MCF 10A (cell line): Measurements from ENCODE around the genes AEBP1, RAMP3 and IGFBP3.

- PRO-cap = no peak
- RRBS = no CpG with 5 or more reads among the region's 8 CpGs
Measured at GRCh38 chr7:44059925-44060428, 5.4 kb downstream of the PGAM2 start.

GRCh38 chr7:44101642-44102000 lies 2.5 kb upstream of the AEBP1 start:
- PRO-cap = no peak
- RRBS = no CpG with 5 or more reads among the region's 3 CpGs

DNA sequence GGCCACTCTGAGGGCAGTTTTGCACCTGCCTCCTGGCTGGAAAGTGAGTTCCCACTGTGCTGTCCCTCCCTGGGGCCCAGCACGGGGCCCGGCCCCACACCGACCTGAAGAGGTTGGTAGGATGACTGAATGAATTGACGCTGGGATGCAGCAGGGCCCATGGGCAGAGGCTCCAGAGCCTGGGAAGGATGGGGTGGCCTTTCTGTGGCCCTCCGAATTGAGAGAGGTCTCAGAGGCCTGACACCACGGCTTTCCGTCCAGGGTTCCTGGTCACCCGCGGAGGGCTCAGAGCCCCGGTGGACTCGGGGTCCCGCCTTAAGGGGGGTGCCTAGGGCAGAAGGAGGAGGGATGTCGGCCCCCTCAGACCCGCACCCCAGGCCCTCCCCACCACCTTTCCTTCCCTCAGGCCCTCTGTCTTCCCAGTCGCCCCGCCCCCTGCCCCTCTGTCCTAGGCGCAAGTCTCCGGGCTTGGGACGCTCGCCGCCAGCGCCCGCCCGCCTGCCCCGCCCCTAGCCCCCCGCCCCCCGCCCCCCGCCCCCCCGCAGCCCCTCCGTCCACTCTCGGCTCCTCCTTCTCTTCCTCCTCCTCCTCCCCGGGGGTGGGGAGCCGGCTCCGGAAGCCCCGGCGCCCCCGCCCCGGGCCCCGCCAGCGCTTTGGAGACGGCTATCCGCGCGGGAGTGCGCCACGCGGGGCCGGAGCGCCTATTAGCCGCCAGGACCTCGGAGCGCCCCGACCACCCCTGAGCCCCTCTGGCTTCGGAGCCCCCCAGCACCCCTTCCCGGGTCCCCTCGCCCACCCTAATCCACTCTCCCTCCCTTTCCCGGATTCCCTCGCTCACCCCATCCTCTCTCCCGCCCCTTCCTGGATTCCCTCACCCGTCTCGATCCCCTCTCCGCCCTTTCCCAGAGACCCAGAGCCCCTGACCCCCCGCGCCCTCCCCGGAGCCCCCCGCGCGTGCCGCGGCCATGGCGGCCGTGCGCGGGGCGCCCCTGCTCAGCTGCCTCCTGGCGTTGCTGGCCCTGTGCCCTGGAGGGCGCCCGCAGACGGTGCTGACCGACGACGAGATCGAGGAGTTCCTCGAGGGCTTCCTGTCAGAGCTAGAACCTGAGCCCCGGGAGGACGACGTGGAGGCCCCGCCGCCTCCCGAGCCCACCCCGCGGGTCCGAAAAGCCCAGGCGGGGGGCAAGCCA lies at the start of gene AEBP1:
Gene AEBP1 (plus strand): TSS at position 645 of the 1,190 bp plus-strand sequence.
- PRO-cap = no peak
- RRBS = 79% methylated on average over 17 of the region's 94 CpGs

DNA sequence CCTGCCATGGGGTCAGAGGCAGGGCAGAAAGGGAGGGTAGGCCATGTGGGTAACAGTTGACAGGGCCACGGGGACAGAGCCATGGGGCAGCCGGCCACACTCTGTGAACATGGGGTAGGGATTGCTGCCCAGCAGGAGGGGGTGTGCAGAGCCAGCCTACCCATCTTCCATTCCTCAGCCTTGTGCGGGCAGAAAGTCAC lies 18.1 kb upstream of the MYL7 start:
- PRO-cap = no peak
- RRBS = no CpG with 5 or more reads among the region's 3 CpGs

DNA sequence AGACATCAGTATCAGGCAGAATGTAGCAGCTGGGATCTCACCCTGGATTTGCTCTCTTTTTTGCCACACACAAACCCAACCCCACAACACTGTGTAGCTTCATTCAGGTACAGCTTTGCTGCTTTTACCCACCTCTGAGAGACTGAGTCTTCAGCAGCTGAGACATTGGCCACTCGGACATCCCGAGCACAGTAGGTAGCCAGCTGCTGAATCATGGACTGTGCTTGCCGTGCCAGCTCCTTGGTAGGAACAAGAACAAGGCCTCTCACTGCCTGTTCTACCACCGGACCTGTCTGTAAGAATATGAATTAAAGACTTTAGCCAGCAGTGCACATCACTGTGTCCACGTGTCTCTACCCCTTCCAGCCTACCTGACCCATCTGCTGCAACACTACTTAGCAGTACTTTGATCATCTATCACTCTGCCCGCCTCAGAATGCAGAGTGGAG lies 926 bp downstream of the DDX56 start:
- PRO-cap = no peak
- RRBS = no CpG with 5 or more reads among the region's 6 CpGs

GRCh38 chr7:44605624-44605895 lies 867 bp upstream of the OGDH start:
- PRO-cap = no peak
- RRBS = no CpG with 5 or more reads among the region's 13 CpGs

DNA sequence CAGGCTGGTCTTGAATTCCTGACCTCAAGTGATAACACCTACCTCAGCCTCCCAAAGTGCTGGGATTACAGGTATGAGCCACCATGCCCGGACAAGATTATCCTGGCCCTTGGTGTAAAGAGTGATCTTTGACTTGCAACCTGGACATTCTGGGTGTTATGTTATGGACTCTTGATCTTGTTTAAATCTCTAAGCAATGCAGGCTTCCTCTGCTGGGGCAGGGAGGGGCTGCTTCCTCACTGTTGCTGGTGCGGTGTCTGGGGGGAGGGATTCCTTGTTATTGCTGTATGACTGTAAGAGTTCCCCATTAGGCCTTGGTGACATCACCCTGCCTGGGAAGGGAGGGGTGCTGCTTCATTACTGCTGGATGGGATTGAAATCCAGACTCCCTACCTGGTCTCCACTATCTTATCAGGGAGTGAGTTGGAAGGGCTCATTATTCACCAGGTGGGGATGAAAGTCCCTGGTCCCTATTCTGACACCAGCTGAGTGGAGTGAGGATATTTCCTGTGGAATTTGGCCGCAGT lies 8.7 kb downstream of the OGDH start:
- PRO-cap = no peak
- RRBS = no CpG with 5 or more reads among the region's 3 CpGs

DNA sequence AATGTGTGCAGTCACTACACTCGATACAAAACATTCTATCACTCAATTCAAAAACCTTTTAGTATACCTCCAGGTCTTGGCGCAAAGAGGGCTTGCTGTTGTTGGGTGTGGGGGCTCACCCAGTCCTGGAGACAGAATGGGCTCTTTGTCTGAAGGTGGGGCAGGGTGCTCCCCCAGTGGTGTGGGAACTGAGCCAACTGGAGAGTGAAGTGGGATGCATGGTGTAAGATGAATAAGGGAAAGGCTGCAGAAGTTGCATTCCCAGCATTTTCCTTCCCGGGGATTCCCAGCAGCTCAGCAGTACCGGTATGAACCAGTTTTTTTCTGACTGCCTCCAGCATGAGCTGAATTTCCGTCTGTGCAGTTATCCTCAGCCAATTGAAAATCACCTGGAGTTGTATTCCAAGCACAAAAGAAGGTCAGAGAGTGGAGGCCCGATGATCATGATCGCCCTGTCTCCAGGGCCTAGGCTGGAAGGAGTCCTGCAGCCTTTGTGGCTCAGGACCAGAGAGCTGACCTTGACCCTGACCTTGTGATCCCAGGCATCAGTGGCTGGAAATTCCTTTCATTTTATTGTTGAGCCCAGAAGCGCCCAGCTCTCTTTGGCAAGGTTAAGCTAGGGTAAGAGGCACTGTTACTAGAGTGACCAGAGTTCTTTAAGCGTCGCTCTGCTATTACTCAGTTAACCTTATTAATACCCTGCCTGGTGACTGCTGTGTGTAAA lies 33.3 kb downstream of the OGDH start:
- PRO-cap = bidirectional peak, plus-strand start at position 444 of the sequence, minus-strand start at position 234 of the sequence
- RRBS = no CpG with 5 or more reads among the region's 10 CpGs

DNA sequence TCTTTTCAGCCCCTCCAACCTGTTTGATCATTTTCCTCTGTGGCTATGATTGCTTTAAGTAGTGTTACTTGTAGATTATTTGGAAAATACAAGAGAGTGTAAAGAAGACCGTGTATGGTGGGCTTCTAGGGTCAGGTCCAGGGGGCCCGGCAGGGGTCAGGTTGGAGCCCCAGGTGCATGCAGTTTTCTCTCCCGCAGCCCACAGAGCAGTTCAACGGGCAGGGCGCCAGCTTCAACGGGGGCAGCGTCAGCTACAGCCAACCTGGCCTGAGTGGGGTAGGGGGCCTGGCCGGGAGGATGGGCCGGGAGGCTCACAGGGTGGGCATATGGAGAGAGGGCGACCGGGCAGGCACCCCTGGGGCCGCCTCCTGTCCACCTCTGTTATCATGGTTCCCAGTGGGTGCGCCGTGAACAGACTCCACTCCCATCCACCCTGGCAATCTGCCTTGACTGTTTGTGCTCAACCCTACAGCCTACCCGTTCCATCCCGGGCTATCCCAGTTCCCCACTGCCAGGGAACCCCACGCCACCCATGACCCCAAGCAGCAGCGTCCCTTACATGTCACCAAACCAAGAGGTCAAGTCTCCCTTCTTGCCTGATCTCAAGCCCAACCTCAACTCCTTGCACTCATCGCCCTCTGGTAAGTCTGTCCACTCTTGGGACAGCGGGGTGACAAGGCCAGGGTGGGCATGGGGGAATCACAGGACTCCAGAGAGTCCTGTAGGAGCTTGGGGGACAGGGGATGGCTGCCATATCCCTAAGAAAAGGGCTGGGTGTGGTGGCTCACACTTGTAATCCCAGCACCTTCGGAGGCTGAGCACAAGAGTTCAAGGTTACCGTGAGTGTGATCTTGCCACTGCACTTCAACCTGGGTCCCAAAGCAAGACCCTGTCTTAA lies 11.6 kb downstream of the ZMIZ2 start:
- PRO-cap = no peak
- RRBS = no CpG with 5 or more reads among the region's 22 CpGs

DNA sequence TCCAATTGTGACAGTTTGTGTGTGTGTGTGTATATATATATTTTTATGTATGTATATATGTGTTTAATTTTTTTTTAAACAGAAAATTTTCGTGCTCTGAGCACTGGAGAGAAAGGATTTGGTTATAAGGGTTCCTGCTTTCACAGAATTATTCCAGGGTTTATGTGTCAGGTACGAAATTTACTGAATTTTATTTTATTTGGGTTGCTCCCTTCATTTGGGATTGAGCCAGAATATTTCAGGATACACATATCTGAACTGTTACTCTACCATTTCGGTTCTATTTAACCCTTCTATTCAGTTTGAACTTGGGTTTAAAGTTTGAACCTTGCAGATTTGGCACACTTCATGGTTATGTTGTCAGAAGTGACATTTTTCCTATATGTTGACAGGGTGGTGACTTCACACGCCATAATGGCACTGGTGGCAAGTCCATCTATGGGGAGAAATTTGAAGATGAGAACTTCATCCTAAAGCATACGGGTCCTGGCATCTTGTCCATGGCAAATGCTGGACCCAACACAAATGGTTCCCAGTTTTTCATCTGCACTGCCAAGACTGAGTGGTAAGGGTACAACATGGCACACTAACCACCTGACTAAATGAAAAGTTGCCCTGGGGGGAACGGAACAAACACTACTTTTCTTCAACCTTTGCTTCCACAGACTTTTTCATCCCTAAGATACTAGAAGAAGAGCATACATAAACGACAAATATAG lies 3.0 kb downstream of the PPIA start:
- PRO-cap = no peak
- RRBS = no CpG with 5 or more reads among the region's 7 CpGs

DNA sequence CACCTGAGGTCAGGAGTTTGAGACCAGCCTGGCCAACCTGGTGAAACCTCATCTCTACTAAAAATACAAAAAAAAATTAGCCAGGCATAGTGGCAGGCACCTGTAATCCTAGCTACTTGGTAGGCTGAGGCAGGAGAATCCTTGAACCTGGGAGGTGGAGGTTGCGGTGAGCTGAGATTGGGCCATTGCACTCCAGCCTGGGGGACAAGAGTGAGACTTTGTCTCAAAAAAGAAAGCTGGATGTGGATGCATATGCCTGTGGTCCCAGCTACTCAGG lies 7.5 kb downstream of the PPIA start:
- PRO-cap = no peak
- RRBS = no CpG with 5 or more reads among the region's 1 CpG

DNA sequence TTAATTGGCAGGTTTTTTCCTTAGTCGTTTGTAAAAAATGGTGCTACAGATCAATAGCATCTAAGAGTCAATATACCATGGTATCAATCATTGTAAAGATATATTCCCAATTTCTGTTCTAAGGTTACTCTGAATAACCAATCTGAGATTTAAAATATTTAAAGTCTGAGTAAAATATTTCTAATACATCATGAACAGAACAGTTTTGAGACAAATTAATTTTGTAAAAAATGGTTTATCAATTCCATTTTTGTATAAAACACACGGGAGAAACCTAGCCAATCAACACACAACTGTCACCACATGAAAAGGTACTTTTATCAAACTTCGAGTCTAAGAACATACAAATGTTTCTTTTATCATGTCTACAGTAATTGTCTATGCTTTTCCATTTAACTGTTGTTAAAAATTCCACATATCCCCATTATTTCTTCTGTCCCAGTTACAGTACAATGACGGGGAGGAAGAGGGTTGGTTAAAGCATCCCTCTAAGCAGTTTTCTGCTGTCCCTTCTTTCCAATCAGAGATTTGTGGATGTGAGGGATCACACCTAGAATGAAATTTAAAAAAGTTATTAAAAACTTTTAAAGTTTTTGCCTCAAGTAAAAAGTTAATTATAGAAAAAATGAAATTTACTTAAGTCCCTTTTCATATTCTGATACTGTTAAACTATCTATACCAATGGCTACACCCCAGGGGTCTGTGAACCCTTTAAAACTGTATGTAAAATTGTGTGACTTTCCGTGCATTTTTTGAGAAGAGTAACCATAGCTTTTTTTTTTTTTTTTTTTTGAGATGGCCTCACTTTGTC lies 13.7 kb downstream of the H2AZ2 start:
- PRO-cap = no peak
- RRBS = no CpG with 5 or more reads among the region's 5 CpGs

DNA sequence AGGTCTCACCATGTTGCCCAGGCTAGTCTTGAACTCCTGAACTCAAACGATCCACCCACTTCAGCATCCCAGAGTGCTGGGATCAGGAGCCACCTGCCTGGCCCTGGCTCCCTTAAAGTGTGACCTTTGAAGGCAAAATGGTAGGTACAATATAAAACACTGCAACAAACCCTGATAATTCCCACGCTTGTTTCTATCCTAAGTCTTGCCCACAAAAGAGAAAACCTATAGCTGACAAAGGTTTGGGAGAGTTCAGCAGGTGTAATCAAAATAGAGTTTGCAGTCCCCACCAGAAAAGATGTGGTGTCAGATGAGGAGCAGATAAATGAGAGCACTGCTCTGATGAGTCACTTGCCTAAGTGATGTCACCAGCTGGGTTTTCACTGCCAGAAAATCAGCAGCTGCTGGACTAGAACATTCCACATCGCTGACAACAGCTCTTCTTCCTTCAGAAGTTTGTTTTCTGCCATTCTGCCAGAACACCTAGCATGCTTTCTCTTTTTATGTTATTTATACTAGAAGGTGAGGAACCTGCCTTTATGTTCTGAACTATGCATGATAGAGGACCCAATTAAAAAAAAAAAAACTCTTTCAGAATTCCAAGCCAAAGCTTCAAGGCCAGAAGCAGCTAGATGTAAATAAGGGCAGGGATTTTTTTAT lies 18.1 kb downstream of the PURB start:
- PRO-cap = no peak
- RRBS = no CpG with 5 or more reads among the region's 3 CpGs

- PRO-cap = no peak
- RRBS = no CpG with 5 or more reads among the region's 10 CpGs
Measured at GRCh38 chr7:44914999-44915608, 29.8 kb upstream of the PURB start.

DNA sequence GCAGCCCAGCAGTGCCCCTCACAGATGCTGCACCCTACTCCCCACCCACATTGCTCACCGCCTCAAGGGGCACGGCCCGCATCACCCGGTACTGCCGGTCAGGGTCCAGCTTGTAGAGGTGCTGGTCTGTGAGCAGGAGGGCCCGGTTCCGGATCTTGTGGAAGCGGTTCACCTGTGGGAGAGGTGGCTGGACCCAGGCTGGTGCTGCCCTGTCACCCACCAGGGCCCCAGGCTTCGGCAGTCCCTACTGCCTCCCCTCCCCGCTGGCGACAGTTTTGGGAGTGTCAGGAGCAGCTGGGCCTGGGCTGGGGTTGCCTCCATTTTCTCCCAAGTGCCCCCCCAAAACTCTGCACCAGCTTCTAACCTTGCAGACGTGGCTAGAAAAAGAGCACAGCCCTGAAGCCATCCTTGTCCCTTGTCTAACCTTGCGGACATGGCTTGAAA lies 14.8 kb downstream of the MYO1G start:
- PRO-cap = no peak
- RRBS = no CpG with 5 or more reads among the region's 13 CpGs

GRCh38 chr7:44970458-44971190 lies 8.2 kb downstream of the MYO1G start:
- PRO-cap = no peak
- RRBS = 88% methylated on average over 5 of the region's 22 CpGs

DNA sequence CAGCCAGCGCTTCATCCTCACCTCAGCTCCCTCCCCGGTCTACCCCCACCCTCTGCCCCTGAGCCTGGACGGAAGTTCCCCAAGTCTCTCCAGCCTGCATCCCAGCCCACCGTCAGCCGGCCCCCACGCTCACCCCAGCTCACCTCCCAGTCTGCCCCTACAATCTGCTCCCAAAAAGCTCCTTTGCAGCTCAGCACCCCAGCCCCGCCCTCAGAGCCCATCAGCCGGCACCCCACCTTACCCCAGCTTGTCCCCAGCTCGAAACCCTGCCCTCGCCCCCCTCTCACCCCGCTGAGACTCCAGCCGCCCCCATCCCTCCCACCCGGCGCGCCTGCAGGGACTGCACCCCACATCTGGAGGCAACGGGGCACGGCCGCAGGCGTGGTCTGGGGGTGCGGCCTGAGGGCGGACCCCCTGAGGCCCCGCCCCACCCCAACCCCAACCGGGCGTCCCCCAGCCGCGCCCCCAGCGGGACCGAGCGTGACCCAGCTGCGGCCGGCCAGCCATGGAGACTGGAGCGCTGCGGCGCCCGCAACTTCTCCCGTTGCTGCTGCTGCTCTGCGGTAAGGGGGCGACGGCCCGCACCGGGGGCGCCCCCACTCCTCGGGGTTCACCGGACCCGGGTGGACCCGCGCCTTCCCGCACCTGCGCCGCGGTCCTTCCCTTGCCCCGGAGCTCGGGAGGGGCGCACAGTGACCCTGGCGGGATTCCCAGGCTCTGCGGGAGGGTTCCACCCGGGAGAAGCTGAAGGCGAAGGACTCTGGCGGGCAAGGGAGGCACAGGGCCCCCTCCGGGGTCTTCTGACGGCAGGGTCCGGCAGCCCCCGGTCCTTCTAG lies at the start of gene RAMP3:
Gene RAMP3 (plus strand): TSS at position 468 of the 836 bp plus-strand sequence.
- PRO-cap = no peak
- RRBS = 33% methylated on average over 36 of the region's 63 CpGs

DNA sequence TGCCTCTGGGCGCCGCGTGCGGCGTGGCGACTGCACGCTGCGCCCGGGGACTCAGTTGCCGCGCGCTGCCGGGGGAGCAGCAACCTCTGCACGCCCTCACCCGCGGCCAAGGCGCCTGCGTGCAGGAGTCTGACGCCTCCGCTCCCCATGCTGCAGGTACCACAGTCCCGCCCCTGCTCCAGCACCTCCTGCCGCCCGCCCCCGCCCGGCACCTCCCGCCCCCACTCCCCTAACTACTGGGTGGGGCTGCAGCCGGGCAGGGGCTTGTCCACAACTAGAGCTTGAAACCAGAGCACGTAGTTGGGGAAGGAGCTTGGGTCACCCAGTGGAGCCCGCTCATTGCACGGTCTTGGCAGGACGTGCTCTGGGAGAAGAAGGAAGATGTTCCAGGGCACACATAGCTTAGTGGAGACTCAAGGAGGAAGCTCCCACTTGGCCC lies 577 bp downstream of the IGFBP1 start:
- PRO-cap = bidirectional peak, plus-strand start at position 267 of the sequence, minus-strand start at position 57 of the sequence
- RRBS = 8% methylated on average over 12 of the region's 31 CpGs

DNA sequence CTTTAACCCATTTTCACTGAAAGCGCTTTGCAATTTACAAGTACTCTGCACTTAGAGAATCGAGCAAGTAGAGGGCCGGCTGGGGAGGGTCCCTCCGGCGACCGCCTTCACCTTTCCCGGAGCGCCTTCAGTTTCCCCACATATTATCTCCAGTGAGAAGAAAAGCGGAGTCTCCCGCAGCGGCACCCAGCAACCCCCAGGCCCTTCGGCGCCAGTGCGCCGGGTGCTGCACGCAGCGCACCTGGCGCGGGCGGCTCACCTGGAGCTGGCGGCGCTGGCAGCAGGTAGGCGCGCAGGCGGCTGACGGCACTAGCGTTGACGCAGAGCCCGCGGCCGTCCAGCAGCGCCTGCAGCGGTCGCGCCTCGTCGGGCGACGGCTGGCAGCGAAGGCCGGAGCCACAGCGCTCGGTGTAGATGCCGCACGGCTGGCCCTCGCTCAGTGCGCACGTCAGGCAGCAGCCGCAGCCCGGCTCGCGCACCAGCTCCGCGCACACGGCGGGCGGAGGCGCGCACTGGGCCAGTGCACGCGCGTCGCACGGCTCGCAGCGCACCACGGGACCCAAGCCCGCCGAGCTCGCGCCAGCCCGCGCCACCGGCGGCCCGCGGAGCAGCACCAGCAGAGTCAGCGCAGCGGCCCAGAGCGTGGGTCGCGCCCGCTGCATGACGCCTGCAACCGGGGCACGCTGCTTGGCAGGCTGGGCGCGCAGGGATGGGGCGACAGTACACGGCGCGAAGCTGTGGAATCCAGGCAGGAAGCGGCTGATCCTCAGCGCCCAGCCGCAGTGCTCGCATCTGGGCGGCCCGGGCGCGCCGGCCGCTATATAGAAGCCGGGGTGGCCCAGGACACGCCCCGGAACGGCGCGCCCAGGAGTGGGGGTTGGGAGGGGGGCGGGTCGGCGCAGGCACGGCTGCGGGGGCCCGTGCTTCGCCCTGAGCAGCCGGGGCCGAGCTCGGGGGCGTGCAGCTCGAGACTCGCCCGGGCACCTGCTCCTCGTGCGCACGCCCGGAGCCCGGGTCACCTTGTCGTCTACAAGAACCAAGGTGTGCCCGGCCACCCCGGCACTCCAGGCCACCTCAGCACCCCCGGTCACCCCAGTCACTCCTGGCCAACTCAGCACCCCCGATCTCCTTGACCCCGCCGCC lies at the start of gene IGFBP3:
Gene IGFBP3 (minus strand): TSS at position 794 of the 1,143 bp plus-strand sequence.
- PRO-cap = bidirectional peak, plus-strand start at position 491 of the sequence, minus-strand start at position 441 of the sequence; bidirectional peak, plus-strand start at position 875 of the sequence, minus-strand start at position 794 of the sequence
- RRBS = 5% methylated on average over 42 of the region's 134 CpGs

DNA sequence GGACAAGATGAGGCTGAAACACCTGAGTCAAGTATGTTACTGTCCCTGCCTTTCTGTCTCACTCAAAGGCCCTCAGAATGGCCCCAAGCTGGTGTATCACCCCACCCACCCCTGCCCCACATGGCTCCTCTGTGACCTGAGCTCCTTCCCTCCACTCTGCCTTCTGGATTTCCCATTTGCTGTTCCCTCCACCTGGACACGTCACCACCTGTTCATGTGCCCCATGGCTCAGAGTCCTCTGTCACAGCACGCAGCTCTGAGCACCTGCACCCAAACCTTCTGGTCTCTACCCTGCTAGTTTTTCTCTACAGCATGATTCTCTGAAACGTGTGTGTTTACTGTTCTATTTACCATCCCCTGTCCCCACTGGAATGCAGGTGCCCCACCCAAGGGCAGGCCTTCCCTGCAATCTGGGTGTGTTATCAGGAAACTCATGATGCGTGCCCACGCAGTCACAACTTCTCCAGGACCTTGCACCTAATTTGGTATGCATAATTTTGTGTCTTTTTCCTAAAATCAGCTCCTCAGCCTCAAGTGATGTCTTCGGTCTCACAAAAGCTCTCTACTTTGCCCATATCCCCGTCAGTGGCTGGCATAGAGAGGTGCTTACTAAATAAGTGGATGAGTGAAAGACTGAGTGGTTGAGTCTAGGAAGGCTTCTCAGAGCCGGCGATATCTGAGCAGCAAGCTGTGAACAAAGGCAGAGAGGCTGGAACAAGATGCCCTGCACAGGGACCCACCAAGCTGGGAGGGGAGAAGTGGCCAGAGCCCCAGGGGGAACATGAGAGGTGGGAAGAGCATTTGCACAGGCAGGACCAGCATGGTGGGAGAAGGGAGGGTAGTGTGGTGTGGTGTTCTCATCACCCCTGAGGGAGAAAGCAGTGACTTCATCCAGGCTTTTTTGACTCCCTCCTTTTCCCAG lies 284.5 kb upstream of the IGFBP3 start:
- PRO-cap = no peak
- RRBS = no CpG with 5 or more reads among the region's 9 CpGs